AG09319 (cell line): ENCODE measurements around the gene NOP16.

DNA sequence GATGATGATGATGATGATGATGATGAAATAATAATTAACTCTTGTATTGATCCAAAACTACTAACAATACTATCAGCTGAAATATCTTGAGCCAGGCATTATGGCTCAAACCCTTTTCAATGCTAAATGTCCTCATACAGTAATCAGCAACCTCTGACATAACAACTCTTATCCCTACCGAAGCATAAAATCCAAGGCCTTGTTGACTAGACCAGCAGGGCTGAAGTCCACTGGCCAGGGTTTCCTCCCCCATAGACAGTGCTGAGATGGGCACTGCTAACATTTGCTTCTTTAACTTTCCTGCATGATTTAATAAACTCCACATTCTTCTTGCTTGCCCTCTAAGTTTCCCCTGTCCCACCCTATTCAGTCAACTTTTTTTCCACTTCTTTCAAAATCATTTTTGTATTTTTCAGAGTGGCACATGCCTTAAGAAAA lies 19.8 kb downstream of the KIAA1191 start:
- RRBS = no CpG with 5 or more reads among the region's 1 CpG

- RRBS = no CpG with 5 or more reads among the region's 29 CpGs
Observed at GRCh38 chr5:176366203-176366628, 929 bp downstream of the ARL10 start.

DNA sequence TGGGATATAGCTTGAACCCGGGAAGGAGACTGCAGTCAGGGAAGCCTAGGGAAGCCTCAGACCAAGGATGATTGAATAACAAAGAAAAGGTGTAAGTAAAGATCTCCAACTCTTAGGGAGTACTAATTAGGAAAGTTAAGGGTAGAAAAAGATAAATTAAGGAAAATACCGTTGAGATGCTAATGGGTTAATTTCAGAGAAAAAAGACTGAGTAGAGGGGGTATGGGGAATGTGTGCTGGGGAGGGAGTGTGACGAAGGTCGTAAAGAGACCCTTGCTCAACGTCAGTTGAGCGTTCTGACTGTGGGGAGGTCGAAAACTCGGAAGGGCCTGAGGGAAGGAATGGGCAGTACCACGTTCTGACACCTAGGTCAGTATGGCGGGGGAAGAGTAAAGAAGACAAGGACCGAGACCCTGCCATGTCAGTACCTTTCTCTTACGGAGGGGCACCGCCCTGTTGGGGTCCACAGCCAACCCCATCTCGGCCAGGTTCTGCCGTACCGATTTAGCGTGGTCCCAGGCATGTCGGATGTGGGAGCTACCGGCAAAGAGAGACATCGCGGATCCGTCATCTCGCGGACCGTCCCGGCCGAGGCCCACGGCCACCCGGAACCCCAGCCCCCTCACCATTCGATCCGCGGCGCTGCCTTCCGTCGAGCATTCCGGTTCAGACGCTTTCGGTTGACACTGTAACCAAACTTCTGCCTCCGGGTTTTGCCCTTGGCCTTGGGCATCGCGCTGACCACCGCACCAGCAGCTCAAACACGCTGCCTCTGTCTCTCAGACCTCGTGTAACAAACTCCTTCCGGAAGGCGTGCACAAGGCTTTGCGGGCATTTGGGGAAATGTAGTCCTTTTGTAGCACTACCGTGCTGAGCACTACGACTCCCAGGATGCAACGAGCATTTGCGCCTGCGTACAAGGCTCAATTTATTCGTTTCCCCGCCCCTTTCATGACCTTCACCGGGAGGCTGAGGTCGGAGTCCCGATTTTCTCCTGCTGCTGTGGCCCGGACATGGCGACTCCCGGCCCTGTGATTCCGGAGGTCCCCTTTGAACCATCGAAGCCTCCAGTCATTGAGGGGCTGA lies at the start of gene NOP16:
TSS of gene NOP16 (minus strand) at position 792 of the 1,086 bp plus-strand sequence.
- RRBS = 1% methylated on average over 21 of the region's 62 CpGs

GRCh38 chr5:176536372-176536814 lies 809 bp downstream of the RNF44 start:
- RRBS = 1% methylated on average over 8 of the region's 32 CpGs

DNA sequence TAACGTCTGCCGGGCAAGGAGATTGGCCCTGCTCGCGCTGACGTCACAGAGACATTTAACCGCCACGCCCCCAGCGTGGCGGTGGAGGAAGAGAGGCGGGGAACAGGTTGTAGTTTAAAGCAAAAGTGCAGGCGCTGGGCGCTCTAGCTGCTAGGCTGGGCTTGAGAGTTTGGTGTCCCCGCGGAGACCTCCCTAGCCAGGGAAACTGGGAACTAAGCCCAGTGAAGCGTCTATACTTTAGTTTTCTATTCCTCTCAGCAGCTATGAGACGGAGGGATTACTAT lies 758 bp upstream of the RNF44 start:
- RRBS = no CpG with 5 or more reads among the region's 16 CpGs

DNA sequence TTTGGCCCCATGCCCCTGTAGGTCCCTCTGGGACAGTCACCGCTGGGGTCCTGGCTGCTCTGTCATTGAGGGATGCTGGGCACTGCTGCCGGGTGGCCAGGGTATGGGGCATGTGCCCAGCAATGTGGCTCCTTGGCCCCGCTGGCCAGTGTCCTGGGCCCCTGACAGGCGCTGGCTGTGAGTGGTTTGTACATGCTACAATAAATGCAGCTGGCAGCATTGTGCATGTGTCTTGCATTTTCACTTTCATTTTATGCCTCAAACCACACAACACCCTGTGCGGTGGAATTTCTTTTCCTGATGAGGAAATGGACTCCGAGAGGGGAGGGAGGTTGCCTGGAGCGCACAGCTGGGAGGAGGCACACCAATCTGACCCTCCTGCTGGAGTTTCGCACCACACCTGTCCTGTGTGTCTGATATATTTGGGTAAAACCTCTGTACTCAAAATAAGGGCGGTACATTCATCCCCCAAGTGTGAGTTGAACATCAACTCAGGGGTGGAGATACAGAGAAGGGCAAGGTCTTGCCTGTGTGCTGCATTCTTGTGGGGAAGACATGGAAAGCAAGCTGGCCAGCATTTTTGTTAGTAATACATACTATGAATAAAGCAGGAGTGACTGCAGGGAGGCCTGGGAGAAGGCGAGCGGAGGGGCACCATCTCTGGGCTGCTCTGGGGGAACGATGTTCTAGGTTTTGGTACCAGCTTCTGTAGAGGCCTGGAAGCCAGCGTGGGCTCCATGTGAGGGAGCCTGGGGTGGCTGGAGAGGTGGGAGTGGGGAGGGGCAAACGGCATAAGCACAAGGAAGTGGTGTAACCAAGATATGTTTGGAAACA lies 11.8 kb downstream of the TSPAN17 start:
- RRBS = no CpG with 5 or more reads among the region's 14 CpGs

DNA sequence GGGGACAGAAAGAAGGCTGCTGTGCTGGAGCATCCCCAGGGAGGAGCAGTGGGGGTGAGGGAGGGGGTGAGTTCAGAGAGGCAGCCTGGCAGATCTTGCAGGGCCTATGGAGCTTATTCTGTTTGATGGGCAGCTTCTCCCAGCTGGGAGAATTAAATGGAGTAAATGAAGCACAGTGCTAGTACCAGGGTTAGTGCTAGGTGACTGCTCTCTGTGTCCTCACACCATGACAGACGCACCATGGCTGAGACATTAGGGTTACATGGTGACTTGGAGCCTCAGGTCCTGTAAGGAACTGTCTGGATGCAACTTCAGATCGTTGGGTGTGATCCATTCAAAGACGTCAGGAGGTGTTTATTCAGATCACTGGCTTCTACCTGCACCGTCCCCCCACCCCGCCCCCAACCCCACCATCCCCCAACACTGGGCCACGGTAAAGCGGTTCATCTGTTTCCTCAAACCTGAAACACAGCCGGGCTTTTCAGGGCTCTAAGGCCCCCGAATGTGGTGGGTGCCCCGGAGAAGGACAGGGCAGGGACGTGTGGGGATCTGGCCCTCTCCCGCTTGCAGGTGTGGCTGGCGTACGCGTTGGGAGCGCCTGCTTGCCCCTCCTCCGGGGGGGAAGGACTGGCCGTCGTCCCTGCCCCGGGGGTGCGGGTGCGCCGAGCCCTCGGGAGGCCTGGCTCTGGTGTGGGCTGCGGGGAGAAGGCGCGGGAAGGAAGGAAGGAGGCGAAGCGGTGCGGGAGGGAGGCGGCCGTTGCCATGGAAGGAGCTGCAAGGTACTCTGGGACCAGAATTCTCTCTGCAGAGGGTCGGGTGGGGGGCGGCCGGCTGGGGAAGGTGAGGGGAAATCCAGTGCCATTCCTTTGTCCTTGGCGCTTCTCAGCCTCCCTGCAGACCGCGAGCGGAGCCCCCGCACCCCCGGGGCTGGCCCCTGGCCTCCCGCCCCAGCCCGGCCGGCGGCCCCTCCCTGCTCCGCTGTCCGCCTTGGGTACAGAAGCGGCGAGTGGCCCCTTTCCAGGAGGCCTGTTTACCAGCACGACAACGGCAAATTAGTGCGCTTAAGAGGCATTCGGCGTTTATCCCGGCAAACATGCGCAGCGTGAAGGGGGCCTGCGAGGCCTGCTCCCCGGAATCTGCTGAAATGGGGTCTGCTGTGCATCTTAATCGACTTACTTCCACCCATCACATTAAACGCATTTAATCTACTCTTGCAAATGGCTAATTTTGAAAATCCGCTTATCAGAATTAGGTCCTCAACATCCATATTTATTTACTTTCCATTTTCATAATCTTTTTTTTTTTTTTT lies 67.2 kb upstream of the UNC5A start:
- RRBS = 3% methylated on average over 19 of the region's 62 CpGs

- RRBS = no CpG with 5 or more reads among the region's 4 CpGs
Observed at GRCh38 chr5:176921351-176922099, 22.4 kb upstream of the HK3 start.

DNA sequence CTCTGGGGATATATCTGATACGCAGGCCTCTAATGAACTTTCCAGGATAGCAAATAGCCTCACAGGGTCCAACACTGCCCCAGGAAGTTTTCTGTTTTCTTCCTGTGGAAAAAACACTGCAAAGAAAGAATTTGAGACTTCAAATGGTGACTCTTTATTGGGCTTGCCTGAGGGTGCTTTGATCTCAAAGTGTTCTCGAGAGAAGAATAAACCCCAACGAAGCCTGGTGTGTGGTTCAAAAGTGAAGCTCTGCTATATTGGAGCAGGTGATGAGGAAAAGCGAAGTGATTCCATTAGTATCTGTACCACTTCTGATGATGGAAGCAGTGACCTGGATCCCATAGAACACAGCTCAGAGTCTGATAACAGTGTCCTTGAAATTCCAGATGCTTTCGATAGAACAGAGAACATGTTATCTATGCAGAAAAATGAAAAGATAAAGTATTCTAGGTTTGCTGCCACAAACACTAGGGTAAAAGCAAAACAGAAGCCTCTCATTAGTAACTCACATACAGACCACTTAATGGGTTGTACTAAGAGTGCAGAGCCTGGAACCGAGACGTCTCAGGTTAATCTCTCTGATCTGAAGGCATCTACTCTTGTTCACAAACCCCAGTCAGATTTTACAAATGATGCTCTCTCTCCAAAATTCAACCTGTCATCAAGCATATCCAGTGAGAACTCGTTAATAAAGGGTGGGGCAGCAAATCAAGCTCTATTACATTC lies 76.6 kb downstream of the NSD1 start:
- RRBS = no CpG with 5 or more reads among the region's 8 CpGs

DNA sequence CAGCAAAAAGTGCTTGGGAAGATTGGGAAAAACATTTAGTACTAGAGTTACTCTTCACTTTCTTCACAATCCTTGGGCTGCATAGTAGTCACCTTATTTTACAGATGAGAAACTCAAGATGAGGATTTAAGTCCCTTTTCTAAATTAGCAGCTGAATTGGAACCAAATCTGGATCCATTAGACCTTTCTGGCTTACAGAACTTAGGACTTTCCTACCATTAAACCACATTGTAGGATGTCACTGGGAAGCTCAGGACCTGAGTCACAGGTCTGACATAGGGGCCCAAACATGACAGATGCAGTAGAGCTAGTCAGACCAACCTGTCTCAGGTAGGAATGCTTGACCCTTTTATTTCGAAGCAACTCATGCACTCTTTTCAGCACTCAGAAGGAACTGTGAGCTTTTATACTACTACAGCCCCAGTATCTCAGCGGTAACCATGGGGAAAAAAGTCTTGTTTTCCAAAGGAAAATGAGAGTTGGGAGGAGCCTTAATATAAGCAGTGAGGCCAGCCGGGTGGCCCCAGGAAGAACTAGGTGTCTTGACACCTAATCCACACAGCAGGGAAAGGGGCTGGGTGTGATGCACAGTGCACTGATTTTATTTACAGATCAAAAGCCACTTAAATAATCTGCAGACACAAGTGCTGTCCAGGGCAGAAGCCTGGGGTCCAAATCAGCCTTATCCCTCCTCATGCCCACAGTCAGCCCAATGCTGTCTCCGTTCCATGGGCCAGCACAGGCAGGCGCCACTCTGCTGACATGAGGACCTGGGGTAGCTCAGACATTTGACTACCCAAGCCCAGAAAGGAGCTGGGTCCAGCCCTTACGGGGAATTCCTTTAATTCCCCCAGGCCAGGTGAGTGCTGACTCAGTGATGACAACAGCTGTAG lies 2.4 kb downstream of the RAB24 start:
- RRBS = no CpG with 5 or more reads among the region's 6 CpGs

GRCh38 chr5:177304155-177304928 lies 743 bp downstream of the PRELID1 start:
- RRBS = no CpG with 5 or more reads among the region's 24 CpGs

DNA sequence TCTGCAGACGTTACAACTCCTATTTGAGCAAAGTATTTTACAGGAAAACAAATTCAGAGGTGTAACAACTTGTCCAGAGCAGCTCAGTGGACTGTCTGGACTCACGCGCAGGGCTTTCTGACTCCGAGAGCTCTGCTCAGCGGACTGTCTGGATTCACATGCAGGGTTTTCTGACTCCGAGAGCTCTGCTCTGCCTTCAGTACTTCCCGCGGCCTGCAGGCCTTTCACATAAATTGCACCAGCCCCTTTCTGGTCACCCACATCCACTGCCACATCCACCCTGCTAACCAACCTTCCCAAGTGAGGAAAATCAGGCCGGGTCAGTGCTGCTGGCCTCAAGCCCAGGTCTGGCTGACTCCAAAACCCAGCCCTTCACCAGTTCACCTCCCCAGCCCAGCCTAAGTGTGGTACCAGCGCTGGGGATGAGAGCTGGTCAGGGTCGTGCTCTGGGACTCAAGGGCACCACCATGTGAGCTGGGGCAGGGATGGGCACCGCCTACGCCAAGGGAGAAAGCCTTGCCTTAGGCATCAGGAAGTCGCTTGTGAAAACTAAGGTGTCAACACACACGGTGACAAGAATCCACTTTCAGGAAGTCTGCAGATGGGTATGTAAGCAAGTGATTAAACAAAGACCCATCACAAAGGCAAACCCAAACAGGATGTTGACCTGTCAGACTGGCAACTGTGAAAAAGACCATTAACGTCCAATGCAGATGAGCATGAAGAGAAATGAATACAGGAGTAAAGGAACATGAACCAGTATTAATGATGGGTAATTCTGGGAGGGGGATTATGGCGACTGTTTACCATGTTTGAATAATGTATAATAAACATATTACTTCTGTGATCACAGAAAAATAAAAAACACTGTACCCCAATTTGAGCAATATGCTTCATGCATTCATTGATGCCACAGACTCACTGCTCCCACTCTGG lies 12.2 kb downstream of the LMAN2 start:
- RRBS = no CpG with 5 or more reads among the region's 17 CpGs

GRCh38 chr5:177350509-177351522 lies 652 bp downstream of the LMAN2 start:
- RRBS = no CpG with 5 or more reads among the region's 26 CpGs

DNA sequence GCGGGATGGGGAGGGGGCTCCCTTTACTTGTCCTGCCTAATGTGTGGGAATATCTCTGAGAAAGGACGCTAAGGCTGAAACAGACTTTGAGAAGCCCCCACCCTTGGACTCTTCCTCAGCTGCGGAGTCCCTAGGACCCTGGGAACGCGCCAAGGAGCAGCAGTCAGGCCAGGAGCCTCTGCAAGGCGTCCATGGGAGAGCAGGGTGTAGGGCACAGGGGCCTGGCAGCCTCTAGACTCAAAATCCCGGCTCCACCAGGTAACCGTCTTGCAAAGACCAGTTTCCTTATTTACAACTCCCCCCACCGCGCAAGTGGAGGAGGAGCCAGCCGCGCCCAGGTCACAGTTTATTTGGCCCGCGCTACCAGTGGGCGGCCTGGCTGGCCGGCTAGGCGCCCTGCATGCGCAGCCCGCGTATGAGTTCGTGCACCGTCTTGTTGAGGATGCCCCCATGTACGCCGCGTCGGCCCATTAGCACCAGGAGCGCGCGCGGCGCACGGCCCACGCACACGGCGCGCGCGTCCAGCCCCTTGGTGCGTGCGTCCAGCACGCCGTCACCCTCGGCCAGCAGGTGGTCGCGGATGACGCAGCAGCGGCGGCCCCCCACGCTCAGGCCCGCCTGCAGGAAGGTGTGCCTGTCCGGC lies 564 bp downstream of the PFN3 start:
- RRBS = 9% methylated on average over 1 of the region's 51 CpGs

DNA sequence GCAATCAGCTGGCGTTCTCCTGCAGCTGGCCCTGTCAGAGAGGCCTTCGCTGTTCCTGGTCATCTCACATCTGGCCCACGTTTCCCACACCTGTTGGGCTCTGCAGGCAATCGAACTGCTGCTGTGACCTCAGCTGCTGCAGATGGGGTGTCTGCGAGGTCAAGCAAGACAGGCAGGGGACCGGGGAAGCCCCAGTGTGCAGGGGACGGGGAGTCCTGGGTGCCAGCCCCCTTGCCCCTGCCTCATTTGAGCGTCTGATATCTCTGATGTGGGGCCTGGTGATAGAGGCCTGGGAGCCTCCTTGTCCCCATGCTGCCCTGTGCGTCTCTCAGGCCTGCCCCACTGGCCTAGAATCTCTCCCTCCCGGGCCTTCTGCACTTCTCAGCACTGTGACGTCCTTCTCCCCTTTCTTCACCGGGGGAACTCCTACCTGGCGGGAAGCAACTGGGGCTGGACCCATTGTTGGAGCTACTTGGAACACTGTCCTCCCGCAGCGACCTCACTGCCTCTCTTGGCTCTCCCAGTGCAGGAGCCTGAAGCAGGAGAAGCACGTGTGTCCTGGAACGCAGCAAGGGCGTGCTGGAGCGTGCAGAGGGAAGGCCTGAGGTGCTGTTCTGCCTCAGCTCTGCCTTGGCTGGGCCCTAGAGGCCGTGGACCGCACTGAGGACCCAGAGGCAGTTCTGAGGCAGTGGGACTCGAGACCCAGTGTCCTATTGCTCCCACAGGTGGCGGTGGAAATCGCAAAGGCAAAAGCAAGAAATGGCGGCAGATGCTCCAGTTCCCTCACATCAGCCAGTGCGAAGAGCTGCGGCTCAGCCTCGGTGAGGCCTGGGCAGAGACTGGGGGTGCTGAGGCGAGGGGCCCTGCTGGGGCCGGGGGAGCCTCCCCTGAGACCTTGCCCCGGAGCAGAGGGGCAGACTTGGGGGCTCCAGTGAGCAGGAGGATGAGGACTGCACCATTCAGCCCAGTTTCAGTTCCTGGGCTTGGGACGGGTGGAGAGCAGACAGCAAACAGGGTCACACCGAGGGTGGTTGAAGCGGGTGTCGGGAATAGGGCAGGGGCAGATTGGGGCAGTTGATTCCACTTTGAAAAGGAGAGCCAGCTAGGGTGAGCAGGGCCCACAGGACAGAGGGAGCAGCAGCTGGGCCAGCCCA lies 4.0 kb downstream of the GRK6 start:
- RRBS = no CpG with 5 or more reads among the region's 35 CpGs

DNA sequence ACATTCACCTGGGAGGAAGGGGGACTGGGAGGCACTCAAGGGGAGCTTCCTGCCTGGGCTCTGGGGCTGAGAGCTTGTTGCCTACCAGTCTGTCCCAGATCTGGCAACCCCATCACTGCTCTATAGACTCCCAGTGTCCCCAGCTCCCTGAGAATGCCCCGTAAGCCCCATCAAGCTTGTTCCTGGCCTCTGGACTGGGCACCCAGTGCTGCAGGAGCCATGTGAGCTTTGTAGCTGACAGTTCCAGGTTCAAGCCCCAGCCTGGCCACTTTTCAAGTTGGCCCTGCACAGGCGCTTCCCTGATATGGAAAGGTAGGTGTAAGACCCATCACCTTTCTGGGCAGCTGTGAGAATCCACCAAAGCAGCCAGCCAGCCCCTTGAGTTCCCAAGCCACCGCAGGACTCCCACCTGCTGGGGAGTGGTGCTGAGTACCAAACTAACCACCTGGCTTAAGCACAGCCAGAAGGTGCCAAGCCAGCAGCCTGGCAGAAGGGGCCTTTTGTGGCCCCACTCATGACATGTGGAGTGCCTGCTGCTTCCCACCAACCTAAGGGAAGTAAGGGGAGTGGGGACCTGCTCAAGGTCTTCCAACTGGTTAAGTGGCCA lies 3.0 kb upstream of the PRR7 start:
- RRBS = no CpG with 5 or more reads among the region's 3 CpGs

GRCh38 chr5:177502977-177504158 lies 6.0 kb upstream of the PDLIM7 start:
- RRBS = 84% methylated on average over 7 of the region's 44 CpGs

DNA sequence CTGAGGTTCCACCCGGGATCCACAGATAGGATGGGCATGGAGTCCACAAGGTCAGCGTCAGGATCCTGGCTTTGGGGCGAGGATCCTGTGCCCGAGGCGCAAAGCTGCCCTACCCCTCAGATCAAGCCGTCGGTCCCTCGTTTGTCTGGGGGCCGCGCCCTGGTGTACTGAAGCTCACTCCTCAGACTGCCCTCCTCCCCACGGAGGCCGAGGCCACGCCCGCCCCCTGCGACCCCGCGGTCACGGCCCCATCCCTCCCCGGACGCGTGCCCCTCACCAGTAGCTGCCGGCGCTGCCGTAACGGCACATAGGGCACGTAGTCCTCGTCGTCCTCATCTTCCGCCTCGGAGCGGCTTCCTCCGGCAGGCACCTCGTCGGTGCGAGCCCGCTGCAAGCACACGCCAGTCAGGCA lies 307 bp downstream of the DDX41 start:
- RRBS = under 1% methylated on average over 11 of the region's 37 CpGs

DNA sequence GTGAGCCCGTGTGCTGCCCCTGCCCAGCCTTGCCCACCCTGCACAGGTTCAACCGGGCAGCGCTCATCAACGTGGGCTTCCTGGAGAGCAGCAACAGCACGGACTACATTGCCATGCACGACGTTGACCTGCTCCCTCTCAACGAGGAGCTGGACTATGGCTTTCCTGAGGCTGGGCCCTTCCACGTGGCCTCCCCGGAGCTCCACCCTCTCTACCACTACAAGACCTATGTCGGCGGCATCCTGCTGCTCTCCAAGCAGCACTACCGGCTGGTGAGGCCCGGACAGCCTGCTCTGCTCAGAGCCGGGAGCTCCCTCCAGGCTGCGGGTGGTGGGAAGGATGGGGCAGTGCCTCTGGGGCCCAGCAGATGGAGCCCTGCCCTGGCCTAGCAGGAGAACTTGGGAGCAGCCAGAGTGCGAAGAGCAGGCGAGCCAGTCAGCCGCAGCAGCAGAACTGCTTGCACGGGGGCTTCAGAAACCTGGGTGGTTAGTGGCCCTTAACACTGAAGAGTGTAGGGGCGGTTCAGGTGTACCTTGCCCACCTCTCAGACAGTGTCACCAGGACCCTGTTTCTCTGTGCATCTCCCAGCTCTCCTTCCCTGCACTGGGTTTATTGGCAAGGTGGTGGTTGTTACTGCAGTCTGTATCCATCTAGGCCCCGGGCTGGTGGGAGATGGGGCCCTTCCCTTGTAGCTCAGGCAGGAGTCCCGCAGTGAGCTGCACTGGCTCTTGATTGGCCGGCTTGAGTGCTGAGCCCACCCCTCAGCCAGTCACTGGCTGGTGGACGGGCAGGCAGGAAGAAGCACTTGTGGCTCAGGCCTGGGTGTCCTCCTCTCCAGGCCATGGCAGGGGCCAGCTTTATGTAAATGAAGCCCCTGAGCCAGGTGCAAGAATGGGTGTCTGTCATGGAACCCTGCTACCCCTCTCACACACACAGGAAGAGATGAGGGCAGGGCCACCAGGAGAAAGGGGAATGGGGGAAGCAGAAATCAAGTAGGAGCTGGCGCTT lies 7.6 kb downstream of the B4GALT7 start:
- RRBS = 24% methylated on average over 9 of the region's 26 CpGs

DNA sequence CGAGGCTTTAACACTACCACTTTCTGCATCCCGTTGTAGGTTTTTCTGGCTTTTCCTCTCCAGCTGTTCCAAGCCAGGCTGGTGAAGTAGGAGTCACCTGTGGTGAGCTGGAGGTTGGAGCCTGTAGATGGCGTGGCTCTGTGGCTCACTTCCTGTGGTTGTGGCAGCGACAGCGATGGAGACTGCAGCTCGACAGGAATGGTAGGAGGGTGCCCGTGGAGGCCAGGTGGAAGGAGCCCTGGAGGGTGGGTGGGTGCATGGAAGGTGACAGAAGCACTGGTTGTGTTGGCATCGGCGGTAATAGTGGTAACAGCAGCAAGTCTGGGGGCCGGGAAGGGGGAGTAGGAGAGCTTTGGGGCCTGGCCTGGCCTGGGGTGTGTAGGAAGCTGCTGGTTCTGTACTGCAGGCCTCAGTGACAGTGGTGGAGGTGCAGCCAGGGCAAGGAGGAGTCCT lies 186.7 kb downstream of the PROP1 start:
- RRBS = no CpG with 5 or more reads among the region's 10 CpGs